Spleen (tissue), 7 donors: ENCODE results near the gene UCHL3.

- PRO-cap, 4 experiments, result no peak in any of the 4 experiments
- RAMPAGE, long total RNA, 4 experiments, result no peak in any of the 4 experiments
These were observed 82.5 kb downstream of the KLF5 start for GRCh38 chr13:73141034-73141918.

- PRO-cap, 4 experiments, result no peak in any of the 4 experiments
- RAMPAGE, long total RNA, 4 experiments, result no peak in any of the 4 experiments
These were observed 306.7 kb downstream of the KLF5 start for GRCh38 chr13:73365320-73366041.

- PRO-cap, 4 experiments, result no peak in any of the 4 experiments
- RAMPAGE, long total RNA, 4 experiments, result no peak in any of the 4 experiments
These were observed 364.2 kb downstream of the KLF5 start for GRCh38 chr13:73422857-73423487.

- PRO-cap, 4 experiments, result peak in 4 of 4 experiments; most common plus-strand start chr13:74134603 (in 4); most common minus-strand start chr13:74133924 (in 3)
- RAMPAGE, long total RNA, 4 experiments, result start-site peak on the minus strand in 2 of 4 experiments, at chr13:74133795-74134150 at its widest, 31 to 189 reads per replicate
These were observed 1075.2 kb downstream of the KLF5 start for GRCh38 chr13:74133681-74134669.

GRCh38 chr13:74442871-74443209 lies 1039.1 kb downstream of the TBC1D4 start:
- PRO-cap, 4 experiments, result no peak in any of the 4 experiments
- RAMPAGE, long total RNA, 4 experiments, result no peak in any of the 4 experiments

- PRO-cap, 4 experiments, result no peak in any of the 4 experiments
- RAMPAGE, long total RNA, 4 experiments, result no peak in any of the 4 experiments
These were observed 163.8 kb downstream of the TBC1D4 start for GRCh38 chr13:75318004-75318668.

DNA sequence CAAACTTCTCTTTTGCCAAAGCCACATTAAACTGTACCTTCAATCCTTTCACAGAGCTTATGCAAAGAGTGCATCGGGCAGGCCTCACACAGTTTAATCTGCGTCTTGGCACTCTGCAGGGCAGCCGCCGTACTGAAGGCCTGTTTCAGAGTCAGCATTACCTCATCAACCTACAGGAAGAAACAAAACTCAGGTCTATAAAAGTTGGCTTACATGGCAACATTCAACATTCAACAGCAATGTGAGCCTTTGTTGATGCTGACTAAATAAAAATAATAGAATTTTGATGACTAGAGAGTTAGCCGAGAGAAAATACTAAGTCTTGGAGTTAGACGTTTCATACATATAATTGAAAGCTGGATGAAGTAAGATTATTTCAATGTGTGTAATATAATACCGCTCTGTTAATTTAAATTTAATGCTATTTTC lies 132.8 kb downstream of the TBC1D4 start:
- PRO-cap, 4 experiments, result no peak in any of the 4 experiments
- RAMPAGE, long total RNA, 4 experiments, result no peak in any of the 4 experiments

- PRO-cap, 4 experiments, result no peak in any of the 4 experiments
- RAMPAGE, long total RNA, 4 experiments, result no peak in any of the 4 experiments
These were observed 38.4 kb downstream of the TBC1D4 start for GRCh38 chr13:75443488-75444140.

DNA sequence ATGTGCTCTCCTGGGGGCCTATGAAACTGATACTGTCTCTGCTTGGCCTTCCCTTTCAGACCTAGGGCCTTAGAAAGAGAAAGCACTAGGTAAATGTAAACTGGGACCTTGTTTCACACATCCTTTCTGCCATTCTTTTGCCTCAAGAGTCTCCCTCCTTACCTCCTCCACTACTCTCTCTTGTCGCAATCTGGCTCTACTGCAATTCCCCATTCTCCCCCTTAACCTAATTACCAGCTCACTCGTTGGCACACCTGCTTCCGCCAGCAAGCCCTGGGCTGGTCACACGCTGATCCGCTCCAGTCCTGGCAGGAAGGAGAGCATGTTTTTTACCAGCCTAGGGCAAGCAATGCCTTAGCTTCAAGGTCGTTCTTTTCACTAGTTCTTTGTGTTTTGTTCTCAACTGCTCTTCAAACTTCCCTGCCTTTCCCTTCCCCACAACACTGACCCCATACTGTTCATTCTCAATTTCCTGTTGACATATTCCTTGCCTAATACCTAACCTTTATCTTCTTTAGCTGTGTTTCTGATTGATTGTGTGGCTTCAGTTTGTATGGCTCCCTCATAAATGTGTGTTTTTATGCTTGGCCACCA lies 23.0 kb downstream of the TBC1D4 start:
- PRO-cap, 4 experiments, result no peak in any of the 4 experiments
- RAMPAGE, long total RNA, 4 experiments, result no peak in any of the 4 experiments

- PRO-cap, 4 experiments, result peak in 4 of 4 experiments; most common plus-strand start chr13:75549760 (in 3); most common minus-strand start chr13:75549439 (in 4)
- RAMPAGE, long total RNA, 4 experiments, result start-site peak on the plus strand in 4 of 4 experiments, at chr13:75549754-75549800 at its widest, 271 to 653 reads per replicate
These were observed at the start of gene UCHL3 for GRCh38 chr13:75549230-75550238. Gene UCHL3, plus strand, starts transcription at chr13:75549791.

DNA sequence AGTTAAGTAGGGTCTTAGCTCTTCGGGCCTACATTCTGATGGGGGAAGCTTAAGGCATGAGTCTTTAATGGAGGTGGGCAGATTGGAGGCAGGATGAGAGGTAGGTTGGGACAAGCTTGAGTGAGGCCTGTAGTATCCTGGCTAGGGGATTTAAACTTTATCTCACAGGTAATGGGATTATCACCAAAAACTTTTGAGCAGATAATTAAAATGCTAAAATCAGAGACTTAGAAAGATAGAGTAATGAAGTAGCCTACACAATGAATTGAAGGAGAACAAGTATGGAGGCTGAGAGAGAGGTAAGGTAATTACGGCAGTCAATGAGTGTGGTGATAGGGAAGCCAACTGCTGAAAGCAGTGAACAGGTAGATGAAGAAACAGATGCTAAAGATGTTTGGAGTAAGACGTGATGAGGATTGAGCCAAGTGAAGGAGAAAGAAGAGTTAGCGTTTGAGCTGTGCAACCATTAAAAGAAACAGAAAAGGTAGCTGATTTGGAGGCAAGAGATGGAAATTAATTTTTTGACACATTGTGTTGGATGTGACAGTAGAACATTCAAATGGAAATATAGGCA lies 137.1 kb downstream of the LMO7 start:
- PRO-cap, 4 experiments, result no peak in any of the 4 experiments
- RAMPAGE, long total RNA, 4 experiments, result no peak in any of the 4 experiments

DNA sequence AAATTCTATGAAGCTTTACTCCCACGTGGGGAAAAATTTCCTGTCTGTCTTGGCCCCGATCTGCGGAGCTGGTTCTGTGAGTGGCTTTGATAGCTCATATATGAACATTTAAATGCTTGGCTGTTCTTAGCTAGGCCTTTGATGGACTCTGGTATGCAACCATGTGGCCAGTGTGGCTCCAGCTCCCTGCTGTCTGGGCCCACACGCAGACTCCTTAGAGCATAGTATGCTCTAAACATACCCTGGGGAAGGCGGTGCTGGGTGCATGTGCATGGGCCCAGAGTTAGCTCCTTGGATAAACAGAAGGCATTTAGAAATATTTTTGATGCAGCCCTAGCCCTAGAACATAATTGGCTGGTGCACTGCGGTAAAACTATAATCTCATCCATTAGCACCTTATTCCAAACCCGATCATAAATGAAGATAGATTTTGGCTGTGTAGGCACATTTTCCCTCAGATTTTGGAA lies 153.4 kb downstream of the LMO7 start:
- PRO-cap, 4 experiments, result no peak in any of the 4 experiments
- RAMPAGE, long total RNA, 4 experiments, result no peak in any of the 4 experiments

DNA sequence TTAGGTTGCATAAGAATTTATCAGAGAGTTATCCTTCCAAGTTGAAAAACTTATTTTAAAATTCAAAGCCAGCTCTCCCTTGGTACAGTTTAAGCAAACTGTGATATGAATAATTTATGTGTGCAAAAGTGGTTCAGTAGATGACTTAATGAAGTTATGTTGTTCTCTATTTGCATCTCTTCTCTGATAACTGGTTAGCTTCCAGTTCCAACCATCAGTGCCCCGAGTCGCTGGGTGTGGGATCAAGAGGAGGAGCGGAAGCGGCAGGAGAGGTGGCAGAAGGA lies 204.0 kb downstream of the LMO7 start:
- PRO-cap, 4 experiments, result no peak in any of the 4 experiments
- RAMPAGE, long total RNA, 4 experiments, result no peak in any of the 4 experiments

DNA sequence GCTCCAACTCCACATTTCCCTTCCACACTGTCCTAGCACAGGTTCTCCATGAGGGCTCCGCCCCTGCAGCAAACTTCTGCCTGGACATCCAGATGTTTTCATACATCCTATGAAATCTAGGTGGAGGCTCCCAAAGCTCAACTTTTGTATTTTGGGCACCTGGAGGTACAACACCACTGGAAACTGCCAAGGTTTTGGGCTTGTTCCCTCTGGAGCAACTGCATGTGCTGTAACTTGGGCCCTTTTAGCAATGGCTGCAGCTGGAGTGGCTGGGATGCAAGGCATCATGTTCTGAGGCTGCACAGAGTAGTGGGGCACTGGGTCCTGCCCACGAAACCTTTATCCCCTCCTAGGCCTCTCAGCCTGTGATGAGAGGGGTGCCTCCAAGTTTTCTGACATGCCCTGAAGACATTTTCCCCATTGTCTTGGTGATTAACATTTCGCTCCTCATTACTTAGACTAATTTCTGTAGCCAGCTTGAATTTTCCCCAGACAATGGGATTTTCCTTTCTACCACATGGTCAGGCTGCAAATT lies 450.8 kb downstream of the LMO7 start:
- PRO-cap, 4 experiments, result no peak in any of the 4 experiments
- RAMPAGE, long total RNA, 4 experiments, result no peak in any of the 4 experiments

- PRO-cap, 4 experiments, result no peak in any of the 4 experiments
- RAMPAGE, long total RNA, 4 experiments, result no peak in any of the 4 experiments
These were observed 5.4 kb downstream of the KCTD12 start for GRCh38 chr13:76880463-76881548.

DNA sequence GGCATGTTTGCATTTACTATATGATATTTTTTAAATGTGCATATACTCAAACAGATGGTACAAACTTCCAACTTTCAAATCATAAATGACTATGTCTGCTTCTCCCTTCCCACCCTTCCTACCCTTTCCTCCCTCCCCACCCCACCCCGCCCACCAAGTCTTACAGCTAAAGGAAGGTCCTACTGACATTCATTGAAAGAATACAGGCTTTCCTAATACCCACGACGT lies 2.3 kb downstream of the KCTD12 start:
- PRO-cap, 4 experiments, result no peak in any of the 4 experiments
- RAMPAGE, long total RNA, 4 experiments, result no peak in any of the 4 experiments

DNA sequence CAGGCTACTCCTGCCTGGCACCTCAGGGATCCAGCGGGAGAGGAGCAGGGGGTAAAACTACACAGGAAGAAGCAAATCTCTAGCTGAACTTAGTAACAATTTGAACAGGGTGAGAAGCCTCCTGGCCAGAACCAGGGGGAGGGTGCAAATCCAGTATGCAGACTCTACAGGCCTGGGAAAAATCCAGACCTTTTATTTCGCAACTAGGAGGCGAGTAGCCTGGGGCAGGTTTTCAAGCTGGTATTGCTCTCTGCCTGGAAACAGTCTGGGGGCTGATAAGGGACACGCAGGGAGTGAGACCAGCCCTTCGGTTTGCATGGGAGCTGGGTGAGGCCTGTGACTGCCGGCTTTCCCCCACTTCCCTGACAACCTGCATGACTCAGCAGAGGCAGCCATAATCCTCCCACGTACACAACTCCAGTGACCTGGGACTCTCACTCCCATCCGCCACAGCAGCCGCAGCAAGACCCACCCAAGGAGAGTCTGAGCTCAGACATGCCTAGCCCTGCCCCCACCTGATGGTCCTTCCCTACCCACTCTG lies 30.6 kb upstream of the ACOD1 start:
- PRO-cap, 4 experiments, result no peak in any of the 4 experiments
- RAMPAGE, long total RNA, 4 experiments, result no peak in any of the 4 experiments

GRCh38 chr13:76999348-76999896 lies 7.5 kb downstream of the CLN5 start:
- PRO-cap, 4 experiments, result no peak in any of the 4 experiments
- RAMPAGE, long total RNA, 4 experiments, result no peak in any of the 4 experiments

GRCh38 chr13:77014197-77015254 lies 12.4 kb downstream of the FBXL3 start:
- PRO-cap, 4 experiments, result no peak in any of the 4 experiments
- RAMPAGE, long total RNA, 4 experiments, result no peak in any of the 4 experiments

DNA sequence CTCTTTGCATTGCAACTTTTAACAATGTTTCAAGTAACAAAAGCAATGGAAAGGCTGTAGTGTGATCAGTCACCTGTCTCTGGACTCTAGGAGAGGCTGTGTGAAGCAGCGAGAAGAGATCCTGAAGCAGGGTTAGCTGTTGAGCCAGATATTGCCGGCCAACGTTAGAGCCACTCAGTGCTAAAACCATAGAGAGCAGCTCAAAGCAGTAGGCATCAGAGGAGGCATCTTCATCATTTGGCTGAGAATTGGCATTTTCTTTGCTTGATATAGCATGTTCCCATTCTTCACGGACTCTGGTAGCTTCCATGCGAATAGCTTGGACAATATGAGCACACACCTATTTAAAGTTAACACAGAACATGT lies 41.5 kb upstream of the FBXL3 start:
- PRO-cap, 4 experiments, result no peak in any of the 4 experiments
- RAMPAGE, long total RNA, 4 experiments, result no peak in any of the 4 experiments